Mesangial cell (primary cell): Measurements from ENCODE around the genes CNOT6L and ANTXR2.

GRCh38 chr4:76983964-76984534 is 34.5 kb downstream of the SEPTIN11 start:
- RAMPAGE, long total RNA, result no peak

DNA sequence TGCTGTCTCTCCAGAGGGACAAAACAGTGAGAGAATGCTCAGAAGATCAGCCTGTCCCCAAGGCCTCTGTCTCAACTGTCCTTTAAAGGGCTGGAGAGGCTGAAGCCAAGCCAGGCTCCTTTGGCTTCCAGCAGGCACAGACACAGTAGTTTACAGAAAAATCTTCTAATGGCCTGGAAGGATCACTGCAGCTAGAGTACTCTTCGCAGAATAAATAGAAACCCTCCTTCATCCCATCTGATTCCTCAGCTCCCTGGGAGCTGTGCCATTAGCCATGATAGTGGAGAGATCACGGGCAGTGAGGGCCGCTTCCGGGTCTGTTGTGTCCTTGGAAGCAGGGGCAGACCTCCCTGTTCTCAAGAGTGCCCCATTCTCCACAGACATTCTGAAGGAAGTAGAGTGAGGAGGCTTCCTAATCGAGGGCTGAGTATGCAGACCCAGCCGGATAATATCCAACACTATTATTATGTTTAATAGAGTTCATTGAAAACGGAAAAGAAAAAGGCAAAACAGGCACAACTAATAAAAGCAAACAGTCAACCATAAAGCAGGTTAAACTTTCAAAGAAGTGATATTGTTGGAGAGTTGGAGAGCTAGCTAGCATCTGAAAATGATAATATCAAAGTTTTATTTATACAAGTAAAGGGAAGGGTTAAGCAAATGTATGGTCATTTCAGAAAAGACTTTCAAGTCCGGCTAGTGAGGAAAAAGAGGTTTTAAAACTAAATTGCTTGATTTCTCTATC is 62.9 kb downstream of the CCNI start:
- RAMPAGE, long total RNA, result no peak

- RAMPAGE, long total RNA, result no peak
Observed at GRCh38 chr4:77022665-77023338, 53.0 kb downstream of the CCNI start.

DNA sequence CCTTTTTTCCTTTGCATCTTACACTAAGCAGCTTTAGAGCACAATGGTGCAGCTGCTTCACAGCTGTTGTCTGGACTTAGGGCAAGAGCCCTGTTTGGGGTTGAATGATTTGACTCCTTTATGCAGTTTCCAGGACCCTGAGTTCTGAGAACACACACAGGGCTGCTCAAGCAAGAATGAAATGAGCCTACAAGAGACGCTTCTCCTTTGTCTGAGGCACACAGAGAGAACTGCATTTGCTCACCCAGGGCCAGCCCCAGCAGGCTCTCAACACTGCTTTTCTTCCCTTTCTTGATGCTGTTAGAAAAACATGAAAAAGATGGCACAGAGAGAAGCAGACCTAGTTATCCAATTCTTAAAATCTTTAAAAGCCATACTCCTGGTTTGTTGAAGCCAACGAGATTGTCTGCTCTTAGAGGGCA is 20.3 kb downstream of the CCNG2 start:
- RAMPAGE, long total RNA, result no peak

- RAMPAGE, long total RNA, result no peak
Observed at GRCh38 chr4:77618464-77619140, 13.0 kb downstream of the CXCL13 start.

DNA sequence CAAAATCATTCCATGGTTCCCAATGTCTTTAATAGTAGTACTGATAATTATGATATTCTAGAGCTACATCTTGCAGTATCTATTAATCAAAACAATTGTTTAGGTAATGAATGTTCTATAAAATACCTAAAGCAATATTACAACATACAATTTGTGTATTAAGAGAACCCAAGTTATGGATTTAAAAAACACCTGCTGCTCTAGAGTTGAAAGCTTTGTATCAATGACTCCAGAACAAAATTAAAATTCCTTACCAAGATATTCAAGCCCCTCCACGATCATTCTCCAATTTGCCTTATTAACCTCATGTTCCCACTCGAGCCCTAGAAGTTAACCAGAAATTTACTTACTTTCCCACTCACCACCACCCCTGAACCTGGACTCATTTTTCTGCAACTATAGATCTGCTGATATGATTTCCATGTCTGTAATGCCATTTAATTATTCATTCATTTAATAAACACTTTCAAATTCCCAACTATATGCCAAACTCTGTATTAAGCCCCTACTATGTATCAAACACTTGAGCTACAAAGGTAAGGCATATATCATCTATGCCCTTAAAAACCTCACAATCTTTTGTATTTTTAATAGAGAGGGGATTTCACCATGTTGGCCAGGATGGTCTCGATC is 12.6 kb downstream of the CNOT6L start:
- RAMPAGE, long total RNA, result no peak

- RAMPAGE, long total RNA, result no peak
Observed at GRCh38 chr4:77811768-77812172, 7.4 kb downstream of the CNOT6L start.

DNA sequence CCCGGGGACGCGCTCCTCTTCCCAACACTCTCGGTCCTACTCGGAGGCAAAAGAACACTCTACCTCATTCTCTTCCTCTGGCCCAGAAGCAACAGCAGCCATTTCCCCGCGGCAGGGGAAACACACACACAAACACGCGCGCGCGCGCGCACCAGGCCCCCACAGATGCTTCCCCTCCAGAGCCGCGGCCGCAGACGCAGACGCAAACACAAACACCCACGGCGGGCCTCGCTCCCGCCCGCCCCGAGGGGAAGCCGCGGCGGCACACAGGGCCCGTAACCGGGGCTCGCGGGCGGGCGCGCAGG is at the start of gene CNOT6L:
Gene CNOT6L, minus strand, starts transcription at position 128 of the 305 bp plus-strand sequence.
- RAMPAGE, long total RNA, result start-site peak on the minus strand centred at position 134 of the sequence, 137 bp wide, 34 reads

- RAMPAGE, long total RNA, result no peak
Observed at GRCh38 chr4:77900539-77900935, 37.9 kb downstream of the MRPL1 start.

DNA sequence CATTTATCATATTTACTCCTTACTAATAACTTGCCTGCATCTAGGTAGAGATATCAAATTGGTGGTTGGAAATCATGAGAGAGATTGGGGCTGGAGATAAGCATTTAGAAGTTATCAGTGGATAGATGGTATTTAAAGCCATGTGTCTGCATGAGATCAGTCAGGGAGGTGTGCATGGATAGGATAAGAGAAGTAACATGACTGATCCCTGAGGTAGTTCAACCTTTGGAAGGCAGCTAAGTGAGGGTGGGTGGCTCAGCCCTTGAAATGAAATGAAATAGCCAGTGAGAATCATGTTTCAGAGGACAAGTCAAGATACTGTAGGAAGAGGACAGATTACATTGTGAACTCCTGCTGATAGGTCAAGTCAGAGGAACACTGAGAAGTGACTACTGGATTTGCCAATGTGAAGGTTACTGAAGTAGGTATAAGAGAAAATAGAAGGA is 43.3 kb downstream of the MRPL1 start:
- RAMPAGE, long total RNA, result no peak

DNA sequence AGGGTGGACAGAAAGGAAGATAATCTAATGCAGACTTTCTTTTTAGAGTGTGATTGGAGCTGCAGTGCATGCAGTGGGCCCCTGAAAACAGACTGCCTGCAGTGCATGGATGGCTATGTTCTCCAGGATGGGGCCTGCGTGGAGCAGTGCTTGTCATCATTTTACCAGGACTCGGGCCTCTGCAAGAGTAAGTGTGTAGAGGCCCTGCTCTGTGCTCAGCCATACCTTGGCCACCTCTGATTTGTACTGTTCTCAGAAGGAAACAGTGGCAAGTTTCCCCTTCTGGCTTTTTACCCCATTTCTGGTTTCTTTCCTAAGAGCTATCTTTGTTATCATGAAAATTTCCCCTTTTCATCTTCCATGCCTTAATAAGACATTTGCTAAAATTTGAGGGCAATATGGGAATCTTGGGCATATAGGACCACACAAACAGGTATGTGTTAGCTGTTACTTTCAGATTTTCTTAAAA is 178.9 kb upstream of the ANXA3 start:
- RAMPAGE, long total RNA, result no peak

DNA sequence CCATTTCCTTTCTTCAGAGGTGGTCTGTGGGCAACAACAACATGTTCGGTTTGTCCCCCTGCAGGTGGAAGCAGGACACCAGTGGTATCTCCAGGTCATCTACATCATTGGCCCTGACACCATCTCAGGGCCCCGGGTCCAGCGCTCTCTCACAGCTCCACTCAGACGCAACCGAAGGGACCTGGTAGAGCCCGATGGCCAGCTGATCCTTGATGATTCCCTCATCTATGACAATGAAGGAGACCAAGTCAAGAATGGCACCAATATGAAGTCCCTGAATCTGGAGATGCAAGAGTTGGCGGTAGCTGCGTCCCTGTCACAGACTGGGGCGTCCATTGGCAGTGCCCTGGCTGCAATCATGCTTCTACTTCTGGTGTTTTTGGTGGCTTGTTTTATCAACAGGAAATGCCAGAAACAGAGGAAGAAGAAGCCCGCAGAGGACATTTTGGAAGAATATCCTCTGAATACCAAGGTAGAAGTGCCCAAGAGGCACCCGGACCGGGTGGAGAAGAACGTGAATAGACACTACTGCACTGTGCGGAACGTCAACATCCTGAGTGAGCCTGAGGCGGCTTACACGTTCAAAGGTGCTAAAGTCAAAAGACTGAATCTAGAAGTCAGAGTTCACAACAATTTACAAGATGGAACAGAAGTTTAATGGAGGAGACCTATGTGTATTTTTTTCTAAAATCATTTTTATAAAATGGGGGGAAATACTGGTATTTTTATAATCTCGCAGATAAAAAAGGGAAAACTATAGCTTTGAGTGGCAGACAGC is 10.9 kb upstream of the ANXA3 start:
- RAMPAGE, long total RNA, result no peak

- RAMPAGE, long total RNA, result no peak
Observed at GRCh38 chr4:78622300-78623035, 70.9 kb downstream of the ANXA3 start.

DNA sequence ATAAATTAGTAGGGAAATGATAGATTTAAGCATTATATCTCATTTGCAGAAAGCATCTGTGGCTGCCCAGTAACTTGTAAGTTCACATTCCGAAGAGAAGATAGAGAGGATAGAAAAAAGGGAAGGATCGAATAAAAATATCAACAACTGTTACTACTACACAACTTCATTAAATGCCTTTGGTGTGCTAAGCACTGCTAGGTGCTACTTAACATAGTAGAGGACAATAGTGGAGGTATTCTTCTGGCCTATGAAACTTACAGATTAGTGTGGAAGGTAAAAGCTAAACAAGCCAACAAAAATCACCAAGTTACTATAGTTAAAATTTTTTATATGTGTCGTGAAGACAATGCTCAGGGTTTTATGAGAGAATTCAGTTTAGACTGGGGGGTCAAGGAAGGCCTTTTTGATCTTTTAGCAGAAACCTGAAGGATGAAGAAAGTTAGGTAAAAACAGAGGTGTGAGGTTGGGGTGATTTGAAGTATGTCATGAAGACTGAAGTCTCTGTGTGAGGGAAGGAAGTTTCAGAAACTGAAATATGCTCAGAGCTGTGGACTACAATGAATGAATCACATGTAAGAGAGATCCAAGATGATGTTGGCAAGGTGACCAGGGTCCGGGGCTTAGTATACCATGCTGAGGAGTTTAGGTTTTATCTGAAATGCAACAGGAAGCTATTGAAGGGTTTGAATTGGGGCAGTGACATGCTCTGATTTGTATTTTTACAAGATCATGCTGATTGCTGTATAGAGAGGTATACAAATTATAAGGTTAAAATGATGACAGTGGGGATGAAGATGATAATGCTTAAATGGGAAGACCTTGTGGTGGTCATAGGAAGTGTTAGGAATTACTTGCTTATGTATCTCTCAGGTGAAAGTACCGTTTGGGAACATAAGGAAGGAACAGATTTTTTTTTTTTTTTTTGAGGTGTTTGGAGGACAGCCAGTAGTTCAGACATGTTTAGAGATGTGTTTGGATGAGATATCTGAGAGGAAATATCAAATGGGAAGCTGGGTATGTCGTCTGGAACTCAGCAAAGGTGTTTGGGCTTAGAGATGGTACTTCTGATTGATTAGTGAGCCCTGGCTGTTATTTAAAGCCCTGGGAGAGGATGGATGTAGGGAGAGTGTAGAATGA is 4.7 kb downstream of the BMP2K start:
- RAMPAGE, long total RNA, result no peak

GRCh38 chr4:78797481-78798733 is 21.8 kb downstream of the BMP2K start:
- RAMPAGE, long total RNA, result no peak

GRCh38 chr4:79491966-79492758 is 84.1 kb upstream of the GK2 start:
- RAMPAGE, long total RNA, result no peak

DNA sequence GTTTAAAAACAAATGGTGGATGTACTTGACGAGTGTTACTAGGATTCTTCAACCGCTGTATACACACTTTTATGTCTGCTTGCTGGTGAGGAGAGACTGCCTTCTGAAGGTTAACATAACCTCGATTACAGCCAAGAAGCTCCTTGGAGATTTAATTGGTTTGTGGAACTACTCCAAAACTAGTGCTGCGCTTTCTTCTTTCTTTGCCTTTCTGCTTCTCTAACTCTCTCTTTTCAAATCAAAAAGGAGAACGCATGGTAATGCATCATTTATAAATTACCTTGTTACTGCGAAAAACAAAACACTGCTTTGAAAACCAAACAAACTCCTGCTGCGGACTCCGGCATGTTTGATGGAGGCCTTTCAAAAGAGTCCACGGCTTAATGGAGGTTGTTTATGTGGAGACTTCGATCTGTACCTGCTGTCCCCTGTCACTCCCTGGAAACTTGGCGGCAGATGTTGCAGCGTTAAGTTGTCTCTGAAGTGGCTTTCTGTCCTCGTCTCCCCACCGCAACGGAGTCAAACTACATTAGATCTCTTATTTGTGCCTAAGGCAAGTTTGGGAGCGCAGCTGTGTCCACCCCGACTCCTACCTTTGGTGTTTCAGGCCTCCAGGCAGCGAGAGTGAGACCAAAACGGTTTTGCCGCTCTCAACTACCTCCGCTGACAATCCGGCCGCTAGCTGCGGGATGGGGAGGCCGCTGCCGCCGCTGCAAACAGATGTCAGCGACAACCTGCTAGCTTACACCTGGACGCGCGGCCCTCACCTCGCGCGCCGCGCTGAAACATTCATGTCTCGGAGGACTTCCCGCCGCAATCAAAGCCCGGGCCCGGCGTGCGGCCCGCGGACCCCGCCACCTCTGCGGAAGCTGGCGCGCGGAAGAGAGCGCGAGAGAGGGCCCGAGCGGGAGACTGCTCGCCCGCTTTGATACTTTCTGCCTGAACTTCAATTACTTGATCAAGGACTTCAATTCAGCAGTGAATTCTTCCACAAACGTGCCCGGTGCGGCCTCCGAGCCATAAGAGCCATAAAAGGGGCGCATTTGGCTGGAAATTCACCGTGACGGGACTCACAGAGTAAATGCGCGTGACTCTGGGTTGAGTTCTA is 108.6 kb downstream of the ANTXR2 start:
- RAMPAGE, long total RNA, result no peak

GRCh38 chr4:80016388-80017202 is 56.4 kb downstream of the ANTXR2 start:
- RAMPAGE, long total RNA, result no peak

GRCh38 chr4:80072926-80074073 is at the start of gene ANTXR2:
Gene ANTXR2, minus strand, starts transcription at chr4:80073229.
- RAMPAGE, long total RNA, result no peak

DNA sequence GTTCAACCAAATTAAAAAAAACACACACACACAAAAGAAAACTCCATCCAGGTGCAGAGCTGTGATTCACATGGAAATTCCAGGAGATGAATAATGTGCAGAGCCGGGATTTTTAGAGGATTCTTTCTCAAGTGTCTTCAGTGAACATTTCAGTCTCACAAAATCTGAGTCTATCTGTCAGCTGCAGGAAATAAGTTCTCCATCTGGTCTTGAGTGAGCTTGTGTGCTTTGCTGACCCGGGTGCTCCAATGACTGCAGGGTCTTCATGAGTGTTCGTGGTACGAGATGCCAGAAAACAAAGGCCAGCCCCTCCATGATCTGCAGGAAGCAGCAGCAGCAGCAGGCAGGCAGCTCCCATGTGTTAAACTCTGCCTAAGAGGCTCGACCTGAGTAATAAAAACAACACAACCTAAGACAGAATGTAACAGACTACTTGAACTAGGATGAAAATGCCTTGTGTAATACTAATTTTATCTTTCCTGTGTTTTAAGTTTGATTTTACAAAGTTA is 44.2 kb downstream of the RASGEF1B start:
- RAMPAGE, long total RNA, result no peak